Endodermal cell (in vitro differentiated cells): Measurements from ENCODE around the gene LMNB2.

GRCh38 chr19:2203702-2204434 is 32.3 kb downstream of the PLEKHJ1 start:
- PRO-cap: no peak

DNA sequence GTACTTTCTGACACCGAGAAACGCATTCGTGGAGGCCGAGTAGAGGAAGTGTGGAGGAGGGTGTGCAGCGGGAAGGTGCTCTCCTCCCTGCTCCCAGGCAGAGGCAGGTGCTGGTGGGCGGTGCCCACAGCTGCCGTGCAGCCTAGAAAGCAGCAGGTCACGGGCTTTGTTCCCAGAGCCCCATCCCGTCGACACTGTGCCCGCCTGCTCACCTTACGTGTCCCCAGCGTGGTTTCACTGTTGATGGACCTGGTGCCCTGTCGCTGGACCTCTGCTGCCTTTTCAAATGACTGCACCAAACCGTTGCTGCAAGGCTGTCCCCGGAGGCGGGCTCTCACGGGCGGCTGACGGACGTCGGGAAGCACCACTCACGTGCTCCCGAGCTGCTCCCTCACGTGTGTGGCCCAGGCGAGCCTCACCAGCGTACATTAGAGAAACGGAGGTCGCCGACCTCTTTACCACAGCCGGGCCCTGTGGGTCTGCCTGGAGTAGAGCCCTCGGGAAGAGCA is 20.8 kb downstream of the PLEKHJ1 start:
- PRO-cap: no peak

DNA sequence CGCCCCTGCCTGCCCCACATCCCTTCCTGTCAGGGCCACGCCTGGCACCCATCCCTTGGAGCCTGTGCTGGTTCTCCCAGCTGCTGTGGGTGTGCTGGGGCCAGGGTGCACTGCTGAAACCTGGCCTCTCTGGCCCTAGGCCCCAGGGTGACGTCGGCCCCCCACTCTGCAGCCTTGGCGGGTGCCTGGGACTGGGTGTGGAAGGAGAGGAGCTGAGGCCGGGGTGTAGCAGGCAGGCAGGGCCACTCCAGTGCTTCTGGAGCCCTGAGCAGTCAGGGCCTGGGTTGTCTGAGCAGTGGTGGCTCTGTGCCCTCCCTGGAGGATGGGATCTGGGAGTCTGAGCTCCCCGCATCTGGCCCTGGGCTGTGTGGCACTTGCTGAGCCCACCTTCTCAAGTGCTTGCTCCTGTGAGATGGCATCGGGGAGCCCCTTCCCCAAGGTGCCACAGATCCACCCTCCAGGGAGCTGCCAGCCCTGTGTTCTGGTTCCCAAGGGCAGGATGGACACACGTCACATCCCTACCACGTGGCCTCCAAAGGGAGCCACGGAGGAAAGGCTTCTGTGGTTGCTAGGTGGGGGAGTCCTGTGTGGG is 5.2 kb downstream of the PLEKHJ1 start:
- PRO-cap: no peak

GRCh38 chr19:2270638-2271347 is 11.2 kb downstream of the PEAK3 start:
- PRO-cap: bidirectional peak, plus-strand start at chr19:2270983, minus-strand start at chr19:2270822; unidirectional peak, minus-strand start at chr19:2271181

DNA sequence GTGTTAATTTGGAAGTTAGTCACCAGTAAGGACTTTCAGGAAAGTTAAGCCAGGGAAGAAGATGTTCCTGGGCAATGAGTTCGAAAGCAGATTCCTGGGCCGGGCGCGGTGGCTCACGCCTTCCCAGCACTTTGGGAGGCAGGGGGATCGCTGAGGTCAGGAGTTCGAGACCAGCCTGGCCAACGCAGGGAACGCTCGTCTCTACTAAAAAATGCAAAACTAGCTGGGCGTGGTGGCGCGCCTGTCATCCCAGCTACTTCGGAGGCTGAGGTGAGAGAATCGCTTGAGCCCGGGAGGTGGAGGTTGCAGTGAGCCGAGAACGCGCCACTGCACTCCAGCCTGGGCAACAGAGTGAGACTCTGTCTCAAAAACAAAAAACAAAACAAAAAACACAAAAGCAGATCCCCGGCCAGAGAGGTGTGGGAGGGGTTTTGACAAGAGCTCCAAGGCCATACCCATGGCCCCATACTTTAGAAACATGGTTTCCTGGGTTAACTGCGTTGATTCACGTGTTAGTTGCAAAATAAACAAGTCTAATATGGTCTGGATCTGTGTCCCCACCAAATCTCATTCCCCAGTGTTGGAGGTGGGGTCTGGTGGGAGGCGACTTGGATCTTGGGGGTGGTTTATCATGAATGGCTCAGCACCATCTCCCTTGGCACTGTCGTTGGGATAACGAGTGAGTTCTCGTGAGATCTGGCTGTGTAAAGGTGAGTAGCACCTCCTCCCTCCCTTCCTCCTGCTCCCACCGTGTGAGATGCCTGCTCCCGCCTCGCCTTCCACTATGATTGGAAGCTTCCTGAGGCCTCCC is 5.1 kb downstream of the PEAK3 start:
- PRO-cap: no peak

DNA sequence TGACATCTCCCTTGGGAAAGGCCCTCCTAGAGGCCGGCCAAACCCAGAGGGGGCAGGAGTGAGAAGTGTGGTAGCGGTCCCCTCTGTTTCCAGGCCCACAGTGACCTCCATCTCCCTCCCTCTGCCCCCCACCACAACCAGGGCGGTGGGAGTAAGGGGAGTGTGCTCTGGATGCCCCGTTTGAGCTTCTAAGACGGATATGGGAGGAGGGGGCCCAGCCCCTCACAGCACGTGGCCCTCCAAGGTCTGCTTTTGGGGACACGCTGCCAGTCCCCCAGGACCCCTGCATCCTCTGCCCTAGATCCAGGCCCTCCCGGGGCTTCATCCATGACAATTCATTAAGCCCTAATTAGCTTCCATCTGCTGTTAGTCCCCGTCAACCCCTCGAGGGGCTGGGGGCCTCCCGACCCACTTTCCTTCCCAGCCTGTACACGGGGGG is 2.3 kb downstream of the LINGO3 start:
- PRO-cap: no peak

DNA sequence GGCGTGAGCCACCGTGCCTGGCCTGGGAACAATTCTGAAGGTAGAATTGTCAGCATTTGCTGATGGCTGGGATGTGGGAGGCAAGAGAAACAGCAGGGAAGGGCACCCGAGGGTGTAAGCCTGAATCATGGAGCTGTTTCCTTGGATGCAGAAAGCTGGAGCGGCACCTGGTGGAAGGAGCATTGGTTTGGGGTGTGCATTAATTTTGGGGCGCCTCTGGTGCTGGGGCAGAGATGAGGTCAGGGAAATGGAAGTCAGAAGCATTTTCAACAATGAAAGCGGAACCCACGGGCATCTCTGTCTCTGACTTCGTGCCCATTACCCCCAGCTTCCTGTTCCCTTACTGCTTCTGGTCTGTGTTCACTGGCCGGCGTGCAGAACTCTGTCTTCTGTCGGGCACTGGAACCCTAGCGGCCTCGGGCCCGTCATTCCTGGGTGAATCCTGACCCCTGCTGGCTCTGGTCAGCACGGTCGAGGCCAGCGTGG is 7.8 kb upstream of the LINGO3 start:
- PRO-cap: no peak

GRCh38 chr19:2456507-2457240 is at the start of gene LMNB2:
Gene LMNB2, minus strand, starts transcription at chr19:2456959.
- PRO-cap: bidirectional peak, plus-strand start at chr19:2456721, minus-strand start at chr19:2456697; bidirectional peak, plus-strand start at chr19:2457097, minus-strand start at chr19:2456959

DNA sequence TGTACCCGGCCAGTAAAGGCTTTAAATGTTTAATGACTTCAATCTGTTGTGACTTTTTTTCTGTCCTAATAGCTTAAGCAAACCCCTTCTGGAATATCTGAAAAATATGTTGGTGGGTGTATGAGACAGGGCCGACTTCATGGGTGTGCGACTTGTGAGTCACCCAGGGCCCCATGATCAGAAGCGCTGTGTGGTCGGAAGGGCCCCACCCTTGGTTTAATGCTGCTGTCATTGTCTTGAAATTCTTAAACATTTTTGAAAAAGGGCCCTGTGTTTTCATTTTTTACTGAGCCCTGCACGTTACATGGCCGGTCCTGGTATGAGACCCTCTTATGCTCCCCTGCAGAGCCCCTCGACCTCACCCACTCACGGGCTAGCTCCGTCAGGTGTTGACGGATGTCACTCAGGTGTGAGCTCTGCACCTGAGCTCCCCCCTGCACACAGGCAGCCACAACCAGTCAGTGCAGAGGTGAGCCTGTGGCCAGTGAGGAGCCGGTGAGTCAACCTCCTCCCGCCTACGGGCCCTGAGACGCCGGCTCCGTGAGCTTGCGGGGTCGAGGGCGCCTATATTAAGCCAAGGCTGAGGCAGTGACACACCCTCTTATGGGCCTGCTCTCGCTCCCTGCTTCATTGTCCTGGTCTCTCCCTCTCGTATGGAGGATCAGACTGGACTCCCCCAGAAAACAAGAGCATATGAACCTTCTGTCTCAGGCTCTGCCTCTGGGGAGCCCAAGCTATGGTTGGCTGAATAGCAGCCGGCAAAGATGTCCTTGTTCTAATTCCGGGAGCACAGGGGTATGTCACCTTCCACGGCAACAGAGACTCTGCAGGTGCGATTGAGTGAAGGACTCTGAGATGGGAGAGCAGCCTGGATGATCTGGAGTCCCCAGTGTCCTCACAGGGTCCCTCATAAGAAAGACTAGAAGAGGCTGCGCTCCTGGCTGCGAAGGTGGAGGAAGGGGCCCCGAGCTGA is 27.8 kb downstream of the GADD45B start:
- PRO-cap: no peak

GRCh38 chr19:2636048-2636785 is 66.3 kb downstream of the GNG7 start:
- PRO-cap: no peak

GRCh38 chr19:2637010-2637549 is 65.4 kb downstream of the GNG7 start:
- PRO-cap: unidirectional peak, plus-strand start at chr19:2637276

- PRO-cap: no peak
These were observed 3.6 kb upstream of the ZNF554 start for GRCh38 chr19:2815931-2816648.

DNA sequence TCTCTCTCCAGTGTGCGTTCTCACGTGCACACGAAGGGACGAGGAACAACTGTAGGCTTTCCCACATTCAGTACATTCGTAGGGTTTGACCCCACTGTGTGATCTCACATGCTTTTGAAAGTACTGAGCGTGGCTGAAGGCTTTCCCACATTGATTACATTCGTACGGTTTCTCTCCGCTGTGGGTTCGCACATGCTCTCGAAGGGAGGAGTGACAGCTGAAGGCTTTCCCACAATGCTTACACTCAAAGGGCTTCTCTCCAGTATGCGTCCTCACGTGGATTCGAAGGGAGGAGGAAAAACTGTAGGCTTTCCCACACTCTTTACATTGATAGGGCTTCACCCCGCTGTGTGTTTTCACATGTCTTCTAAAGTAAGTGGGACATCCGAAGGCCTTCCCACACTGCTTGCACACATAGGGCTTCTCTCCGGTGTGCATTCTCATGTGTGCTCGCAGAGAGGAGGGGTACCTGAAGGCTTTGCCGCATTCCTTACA is 11.2 kb downstream of the ZNF77 start:
- PRO-cap: no peak

DNA sequence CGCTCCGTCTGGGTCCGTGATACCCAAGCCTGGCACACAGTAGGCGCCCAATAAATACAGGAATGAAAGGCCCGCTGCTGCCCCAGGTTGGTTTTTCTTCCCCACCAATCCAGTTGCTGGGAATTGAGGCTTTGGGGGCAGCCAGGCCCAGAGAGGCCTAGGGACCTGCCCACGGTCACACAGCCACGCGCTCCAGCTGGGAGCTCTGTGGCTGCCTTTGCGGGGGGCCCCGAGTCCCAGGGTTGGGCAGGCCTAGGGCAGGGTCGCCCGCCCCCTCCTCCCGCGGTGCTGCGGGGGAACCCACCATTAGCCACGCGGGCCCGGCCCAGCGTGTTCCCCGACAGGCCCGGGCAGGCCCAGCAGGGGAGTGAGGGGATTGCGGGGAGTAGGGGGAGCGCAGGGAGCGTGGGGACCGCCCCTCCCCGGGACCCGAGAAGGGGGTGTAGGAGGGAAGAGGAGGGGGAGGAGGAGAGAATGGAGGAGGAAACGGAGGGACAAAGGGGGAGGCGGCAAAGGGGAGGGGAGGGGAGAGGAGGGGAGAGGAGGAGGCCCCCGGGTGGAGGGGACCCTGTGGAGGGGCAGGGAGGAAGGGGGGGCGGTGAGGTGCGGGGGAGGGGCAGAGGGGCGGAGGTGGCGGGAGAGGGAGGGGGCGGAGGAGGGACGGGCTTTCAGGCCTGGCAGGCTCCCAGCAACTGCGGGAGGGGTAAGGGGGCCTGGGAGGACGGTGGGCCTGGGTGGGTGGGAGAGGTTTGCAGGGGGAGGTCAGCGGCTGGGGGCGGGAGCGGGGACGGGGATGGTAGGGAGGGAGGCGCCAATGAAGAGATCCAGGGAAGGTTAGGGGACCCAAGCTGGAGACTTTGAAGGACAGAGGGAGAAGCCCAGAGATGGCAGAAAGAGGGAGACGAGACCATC is 12.9 kb upstream of the TLE2 start:
- PRO-cap: no peak

DNA sequence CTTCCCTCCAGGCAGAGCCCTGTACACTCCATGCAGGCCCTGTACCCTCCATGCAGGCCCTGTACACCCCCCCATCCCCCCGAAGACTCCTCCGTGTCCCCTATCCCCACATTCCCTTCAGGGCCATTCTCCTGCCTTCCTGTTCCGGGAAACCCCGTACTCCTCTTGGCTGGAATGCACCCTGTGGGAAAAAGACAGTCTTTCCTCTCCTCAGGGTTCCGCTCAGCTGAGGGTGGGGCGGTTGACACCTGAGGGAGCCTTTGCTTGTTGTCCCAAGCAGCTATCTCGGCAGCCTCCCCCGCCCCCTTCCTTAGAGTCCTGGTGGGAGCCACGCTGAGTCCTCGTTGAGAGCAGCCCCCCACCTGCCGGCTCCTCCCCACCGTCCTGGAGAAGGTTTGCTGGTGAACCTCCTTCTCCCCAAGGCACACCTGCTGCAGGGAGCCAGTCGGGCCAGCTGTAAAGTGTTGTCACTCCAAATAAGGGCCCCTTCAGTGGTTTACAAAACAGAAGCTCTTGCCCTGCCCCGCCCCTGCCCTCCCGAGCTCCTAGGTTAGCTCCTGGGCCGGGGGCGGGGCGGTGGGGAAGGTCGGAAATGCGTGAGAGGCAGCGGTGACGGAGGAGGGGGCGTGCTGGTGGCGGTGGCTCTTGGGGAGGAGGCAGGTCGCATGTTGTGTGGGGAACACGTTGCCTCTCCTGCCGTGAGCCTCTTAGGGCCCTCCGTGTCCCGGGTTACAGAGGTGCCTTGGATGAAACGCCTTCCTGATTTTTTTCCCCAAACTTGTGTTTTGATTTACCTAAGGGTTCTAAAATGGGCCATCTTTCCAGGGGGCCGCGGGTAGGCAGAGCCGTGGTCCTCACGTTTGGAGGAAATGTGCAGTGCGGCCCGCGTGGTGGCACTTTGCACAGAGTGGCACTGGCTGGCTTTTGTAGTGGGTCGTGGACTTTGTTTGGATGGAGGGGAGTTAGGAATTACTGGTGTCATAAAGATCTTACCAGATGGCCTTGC is 1.6 kb downstream of the GNA11 start:
- PRO-cap: no peak

GRCh38 chr19:3151699-3152621 is 16.1 kb downstream of the GNA15 start:
- PRO-cap: no peak

GRCh38 chr19:3184858-3185713 is 644 bp upstream of the NCLN start:
- PRO-cap: unidirectional peak, plus-strand start at chr19:3185571

DNA sequence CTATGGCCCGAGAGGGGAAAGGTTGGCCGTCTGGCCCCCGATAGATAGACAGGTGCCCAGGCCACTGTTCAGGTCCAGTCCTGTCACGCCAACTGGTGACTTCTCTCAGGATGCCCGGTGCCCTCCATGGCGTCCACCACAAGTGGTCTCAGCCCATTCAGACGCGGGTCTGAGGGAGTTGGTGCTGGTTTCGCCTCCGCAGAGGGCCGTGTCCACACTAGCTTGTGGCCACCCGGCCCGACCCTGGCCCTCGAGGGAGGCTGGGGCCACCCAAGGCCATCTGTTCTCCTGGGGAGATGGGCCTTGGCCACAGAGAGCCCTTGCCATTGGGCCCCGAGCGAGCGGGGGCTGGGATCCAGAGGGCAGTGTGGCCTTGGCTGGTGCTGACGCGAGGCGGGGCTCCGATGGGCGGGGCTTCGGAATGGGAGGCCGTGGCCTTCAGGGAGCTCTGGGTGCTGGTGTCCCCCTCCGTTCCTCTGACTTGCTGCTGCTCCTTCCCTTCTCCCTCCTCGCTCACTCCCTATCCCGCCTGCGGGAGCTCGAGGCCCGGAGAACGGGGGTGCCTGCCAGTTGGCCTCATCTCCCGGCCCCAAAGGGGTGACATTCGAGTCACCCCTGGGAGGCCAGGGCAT is 3.9 kb downstream of the NCLN start:
- PRO-cap: no peak

GRCh38 chr19:3196607-3196806 is 10.8 kb downstream of the NCLN start:
- PRO-cap: no peak

- PRO-cap: unidirectional peak, minus-strand start at chr19:3275779; unidirectional peak, minus-strand start at chr19:3275950; unidirectional peak, minus-strand start at chr19:3275990
These were observed 51.3 kb downstream of the CELF5 start for GRCh38 chr19:3275380-3276487.